ENCODE measurements around a stretch of chr18.

GRCh38 chr18:75070470-75071671 lies 138.1 kb downstream of the PTGR3 start:
- PRO-cap, 3 experiments = peak in 2 of 3 experiments; most common plus-strand start chr18:75071024 (in 2); most common minus-strand start chr18:75070842 (in 2)
- RAMPAGE, long total RNA = no peak
- RRBS, 2 experiments = no CpG with 5 or more reads among the region's 36 CpGs

DNA sequence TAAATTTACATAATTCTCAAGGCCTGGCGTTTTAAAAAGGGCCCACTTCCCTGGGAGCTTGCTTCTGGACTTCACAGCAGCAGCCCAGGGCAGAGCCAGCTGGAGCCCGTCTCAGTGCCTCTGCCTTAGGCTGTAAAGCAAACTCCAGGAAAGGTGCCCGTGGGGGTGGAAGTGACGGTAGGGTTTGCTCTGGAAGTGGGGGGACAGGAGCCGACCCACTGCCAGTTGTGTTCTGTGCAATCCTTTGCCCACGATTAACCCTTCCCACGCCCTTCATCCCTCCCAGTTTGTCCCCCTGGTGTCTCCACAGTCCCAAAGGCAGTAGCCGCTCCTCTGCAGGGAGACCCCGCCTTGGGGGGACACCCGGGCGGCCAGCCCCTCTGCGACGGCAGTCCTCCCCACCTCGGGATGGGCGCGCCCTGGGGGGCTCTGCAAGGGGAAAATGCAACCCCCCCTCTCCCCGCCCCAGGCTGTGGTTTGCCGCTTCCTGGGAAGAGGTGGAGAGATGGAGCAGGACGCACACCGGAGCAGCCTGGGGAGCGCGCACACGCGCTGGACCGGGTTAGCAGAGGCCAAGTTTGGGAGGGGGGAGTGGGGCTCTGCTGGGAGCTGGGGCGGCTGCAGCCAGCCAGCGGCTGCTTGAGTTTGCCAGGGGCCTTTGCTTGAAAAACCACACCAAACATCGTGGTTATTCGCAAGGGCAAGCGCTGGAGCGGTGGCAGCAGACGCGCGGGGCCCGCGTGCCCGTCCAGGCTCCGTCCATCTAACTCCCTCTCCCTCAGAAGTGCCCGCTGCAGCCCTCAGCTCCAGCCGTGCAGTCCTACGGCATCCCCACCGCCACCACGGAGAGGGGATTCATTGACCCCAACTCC lies 4.9 kb downstream of the PTGR3 start:
- PRO-cap, 3 experiments = peak in 1 of 3 experiments; most common minus-strand start position 122 of the sequence (in 1)
- RAMPAGE, long total RNA = no peak
- RRBS, 2 experiments = 12% methylated on average over 5 of the region's 43 CpGs; no CpG with 5 or more reads in 1 of the 2 experiments

DNA sequence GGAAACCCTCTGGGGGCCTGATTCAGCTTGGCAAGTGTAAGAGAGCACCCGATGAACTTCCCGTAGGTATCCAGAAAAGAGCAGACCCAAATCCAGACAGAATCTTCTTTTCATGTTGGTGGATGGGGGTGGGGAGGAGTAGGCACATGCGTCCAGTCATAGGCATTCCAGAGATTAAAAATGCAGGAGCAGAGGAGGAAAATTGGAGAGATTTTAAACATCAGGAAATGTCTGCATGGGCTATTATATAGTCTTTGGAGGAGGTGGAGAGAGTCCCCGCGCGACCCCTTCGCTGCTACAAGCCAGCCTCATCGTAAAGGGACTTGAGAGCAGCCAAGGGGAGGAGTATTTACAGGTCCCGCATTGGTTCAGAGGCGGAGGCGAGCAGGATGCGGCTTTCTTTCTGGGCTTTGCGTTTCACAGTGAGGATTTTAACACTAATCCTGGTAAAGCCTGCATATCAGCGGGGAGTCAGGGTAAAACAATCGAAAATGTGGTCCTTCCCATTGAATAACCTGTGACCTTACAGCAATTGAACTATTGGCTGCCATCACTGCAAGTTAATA lies 20.2 kb downstream of the SMIM21 start:
- PRO-cap, 3 experiments = no peak in any of the 3 experiments
- RAMPAGE, long total RNA = no peak
- RRBS, 2 experiments = no CpG with 5 or more reads among the region's 15 CpGs

DNA sequence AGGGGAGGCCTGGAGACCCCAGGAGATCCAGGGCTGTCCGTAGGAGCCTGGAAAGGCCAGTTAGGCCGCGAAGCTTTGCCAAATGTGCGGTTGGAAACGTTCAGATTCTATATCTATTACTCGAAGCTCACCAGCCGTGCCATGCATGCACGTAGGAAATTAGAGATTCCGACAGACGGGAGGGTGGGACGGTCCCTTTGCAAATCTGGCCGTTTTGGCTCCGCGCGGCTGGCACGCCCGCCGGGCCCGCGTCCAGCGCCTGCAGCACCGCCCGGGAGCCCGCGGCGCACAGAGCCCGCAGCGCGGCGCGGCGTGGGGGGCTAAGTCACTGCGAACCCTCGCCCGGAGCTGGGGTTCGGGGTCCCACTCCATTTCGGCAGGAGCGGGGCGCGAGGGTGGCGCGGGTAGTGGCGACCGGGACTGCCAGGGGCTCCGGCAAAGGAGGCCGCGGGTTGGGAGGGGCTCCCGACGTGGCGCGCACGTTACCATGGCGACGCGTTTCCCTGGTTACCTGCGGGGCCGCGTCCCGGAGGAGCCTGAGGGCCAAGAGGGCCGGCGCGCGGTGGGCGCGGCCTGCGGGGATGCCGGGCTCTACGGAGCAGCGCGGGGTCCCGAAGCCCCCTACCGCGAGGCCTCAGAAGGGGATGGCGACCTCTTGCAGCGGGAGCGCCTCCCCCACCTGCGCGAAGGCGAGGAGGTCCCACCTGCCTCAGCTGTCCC lies 488.7 kb upstream of the SMIM21 start:
- PRO-cap, 3 experiments = no peak in any of the 3 experiments
- RAMPAGE, long total RNA = no peak
- RRBS, 2 experiments = 2% methylated on average over 31 of the region's 79 CpGs

DNA sequence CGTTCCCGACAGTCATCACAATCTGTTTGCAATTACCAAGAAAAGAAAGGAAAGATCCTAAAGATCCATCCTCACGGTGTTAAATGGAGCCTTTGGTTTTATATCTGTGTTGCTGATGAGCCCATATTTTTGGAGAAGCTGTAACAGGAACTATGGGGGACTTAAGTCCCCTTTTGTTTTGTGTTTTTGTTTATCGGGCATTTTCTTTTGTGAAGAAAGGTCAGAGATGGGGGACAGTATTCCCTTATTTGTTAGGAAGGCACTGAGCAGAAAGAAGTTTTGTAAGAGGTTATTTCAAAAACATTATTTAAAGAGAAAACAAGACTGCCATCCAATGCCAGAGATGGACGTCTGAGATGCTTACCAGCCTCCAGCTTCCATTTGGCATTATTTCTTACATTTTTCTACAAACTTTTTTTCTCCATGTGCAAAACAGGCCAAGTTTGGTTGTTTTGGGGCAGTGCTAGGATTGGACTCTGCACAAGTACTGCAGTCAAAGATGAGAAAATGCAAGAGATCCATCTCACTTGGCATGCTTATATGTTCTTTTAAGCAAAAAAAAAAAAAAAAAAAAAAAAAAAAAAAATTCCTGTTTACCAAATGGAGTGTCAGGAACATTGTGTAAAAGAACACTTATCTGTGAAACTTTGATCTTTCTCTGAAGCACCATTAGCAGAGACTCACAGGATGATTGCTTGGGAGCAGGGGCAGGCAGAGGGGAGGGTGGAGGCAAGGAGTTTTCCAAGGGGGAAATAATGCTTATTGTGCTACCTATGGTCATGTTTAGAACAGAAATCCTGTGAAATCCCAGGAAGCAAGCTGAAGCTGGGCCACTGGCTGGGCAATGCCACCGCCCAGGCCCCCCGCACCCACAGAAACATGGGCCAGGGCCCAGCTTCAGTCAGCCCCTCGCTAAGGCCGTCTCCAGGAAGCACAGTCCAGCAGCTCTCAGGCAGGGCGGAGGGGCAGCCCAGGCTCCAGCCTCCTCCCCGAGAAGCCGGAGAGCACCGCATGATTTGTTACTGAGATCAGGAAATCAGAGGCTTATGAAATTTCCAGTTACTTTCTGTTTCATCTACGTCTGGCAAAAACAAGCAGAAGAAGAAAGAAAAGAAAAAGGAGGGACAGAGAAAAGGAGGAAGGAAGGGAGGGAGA lies 229.6 kb downstream of the ZNF516 start:
- PRO-cap, 3 experiments = no peak in any of the 3 experiments
- RAMPAGE, long total RNA = no peak
- RRBS, 2 experiments = no CpG with 5 or more reads among the region's 14 CpGs

DNA sequence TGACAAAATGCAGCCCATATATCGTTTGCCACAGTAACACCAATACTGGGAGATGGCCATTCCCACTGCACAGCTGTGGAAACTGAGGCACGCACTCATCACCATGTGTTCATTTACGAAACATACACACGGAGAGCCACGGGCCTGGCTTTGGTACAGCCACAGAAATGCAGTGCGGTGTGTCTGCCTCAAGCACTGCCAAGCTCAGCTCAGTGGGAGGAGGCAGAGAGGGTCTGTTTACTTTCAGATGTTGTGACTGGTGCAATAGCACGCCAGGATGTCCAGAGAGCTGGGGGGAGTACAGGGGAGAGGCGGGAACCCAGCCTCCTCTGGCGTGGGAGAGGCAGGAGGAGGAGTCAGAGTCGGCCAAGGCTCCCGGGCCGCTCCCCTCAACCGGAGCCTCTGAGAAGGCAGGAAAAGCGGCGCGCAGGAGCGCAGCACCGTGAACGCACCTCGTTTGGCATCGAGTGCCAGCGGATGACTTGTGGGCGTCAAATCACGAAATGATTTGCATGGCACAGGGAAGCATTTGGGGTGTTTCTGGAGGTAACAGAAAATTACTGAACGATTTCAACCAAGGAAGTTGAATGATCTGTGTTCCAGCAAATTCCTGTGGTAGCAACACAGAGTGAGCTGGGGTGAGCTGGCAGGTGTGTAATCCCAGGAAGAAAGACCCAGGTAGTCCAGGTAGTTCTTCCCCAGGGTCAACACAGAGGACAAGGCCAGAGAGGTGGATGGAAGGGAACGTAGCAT lies 143.0 kb downstream of the ZNF516 start:
- PRO-cap, 3 experiments = no peak in any of the 3 experiments
- RAMPAGE, long total RNA = no peak
- RRBS, 2 experiments = no CpG with 5 or more reads among the region's 26 CpGs

DNA sequence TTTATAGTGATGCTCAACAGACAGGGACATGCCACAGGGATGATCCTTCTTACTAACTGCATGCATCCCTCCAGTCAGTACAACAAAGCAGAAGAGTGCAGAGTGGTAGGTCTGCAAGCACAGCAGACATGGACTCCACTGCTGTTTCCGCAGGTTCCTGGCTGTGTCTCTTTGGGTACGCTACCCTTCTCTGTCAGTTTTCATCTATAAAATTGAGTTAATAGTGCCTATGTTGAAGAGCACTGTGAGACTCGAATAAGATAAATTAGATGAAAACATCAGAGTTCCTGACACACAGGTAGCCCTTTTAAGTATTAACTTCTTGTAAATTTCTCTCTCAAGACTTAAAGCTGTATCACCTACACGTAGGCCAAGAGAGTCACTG lies 141.2 kb downstream of the ZNF516 start:
- PRO-cap, 3 experiments = no peak in any of the 3 experiments
- RAMPAGE, long total RNA = no peak
- RRBS, 2 experiments = no CpG with 5 or more reads among the region's 4 CpGs

GRCh38 chr18:76361139-76362464 lies 133.4 kb downstream of the ZNF516 start:
- PRO-cap, 3 experiments = no peak in any of the 3 experiments
- RAMPAGE, long total RNA = no peak
- RRBS, 2 experiments = no CpG with 5 or more reads among the region's 34 CpGs

- PRO-cap, 3 experiments = no peak in any of the 3 experiments
- RAMPAGE, long total RNA = no peak
- RRBS, 2 experiments = no CpG with 5 or more reads among the region's 20 CpGs
Observed at GRCh38 chr18:76478978-76480112, 15.7 kb downstream of the ZNF516 start.

GRCh38 chr18:76496584-76496893 lies 1.5 kb upstream of the ZNF516 start:
- PRO-cap, 3 experiments = no peak in any of the 3 experiments
- RAMPAGE, long total RNA = no peak
- RRBS, 2 experiments = no CpG with 5 or more reads among the region's 13 CpGs

DNA sequence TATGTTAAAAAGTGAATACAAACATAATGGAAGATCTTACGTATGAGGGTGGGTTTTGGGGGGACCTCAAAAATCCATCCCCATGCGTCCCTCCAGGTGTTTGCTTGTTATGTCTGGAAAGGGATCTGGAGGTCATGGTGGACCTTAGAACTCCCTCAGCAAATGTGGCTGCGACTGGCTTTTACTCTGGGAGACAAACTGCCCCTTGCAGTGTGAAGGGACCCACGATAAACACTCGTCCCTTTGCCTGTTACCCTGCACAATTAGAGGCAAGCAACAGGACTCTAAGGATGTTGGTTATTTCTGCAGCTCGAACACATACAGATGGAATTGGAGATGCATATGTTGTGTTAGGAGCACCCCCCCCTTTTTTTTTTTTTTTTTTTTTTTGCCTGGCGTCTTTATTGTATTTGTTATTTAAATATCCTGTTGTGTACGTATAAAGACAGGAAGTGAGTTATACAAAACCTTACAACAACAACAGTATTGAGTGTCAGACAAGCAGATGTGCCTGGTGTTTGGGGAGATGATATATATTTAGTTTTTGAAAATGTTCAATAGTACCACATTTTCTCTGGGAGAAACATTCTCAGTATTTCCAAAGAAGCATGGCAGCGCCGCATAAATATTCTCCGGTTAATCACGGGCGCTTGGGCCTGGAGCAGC lies 23.0 kb upstream of the ZNF516 start:
- PRO-cap, 3 experiments = no peak in any of the 3 experiments
- RAMPAGE, long total RNA = no peak
- RRBS, 2 experiments = no CpG with 5 or more reads among the region's 13 CpGs

DNA sequence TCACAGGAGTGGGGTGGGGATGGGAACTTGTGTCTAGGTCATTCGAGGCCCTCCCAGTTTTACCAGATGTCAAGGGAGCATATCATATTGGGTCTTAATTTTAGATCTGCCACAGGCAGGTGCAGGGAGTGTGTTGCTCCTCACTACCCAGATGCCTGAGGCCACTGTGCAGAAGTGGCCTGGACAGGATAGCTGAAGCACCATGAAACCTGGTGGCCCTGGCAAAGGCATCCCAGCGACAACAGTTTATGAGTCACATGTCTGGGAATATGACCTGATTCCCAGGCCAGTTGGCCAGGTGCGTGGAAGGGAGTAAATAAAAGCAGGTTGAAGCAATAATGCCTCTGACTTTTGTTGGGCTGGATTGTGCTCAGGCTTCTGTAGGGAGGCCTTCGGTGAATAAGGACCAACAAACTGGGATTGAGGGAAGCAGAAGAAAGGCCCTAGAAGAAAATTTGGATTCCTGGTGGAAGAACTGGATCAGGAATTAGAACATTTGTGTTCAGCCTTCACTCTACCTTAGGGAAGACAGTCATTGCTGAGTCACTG lies 78.3 kb upstream of the ZNF516 start:
- PRO-cap, 3 experiments = no peak in any of the 3 experiments
- RAMPAGE, long total RNA = no peak
- RRBS, 2 experiments = no CpG with 5 or more reads among the region's 4 CpGs

- PRO-cap, 3 experiments = no peak in any of the 3 experiments
- RAMPAGE, long total RNA = no peak
- RRBS, 2 experiments = 18 to 66% methylated on average over 1 to 3 of the region's 15 CpGs
Observed at GRCh38 chr18:76610763-76611501, 115.9 kb upstream of the ZNF516 start.

GRCh38 chr18:76678363-76678644 lies 144.1 kb upstream of the ZNF236 start:
- PRO-cap, 3 experiments = no peak in any of the 3 experiments
- RAMPAGE, long total RNA = no peak
- RRBS, 2 experiments = no CpG with 5 or more reads among the region's 8 CpGs

GRCh38 chr18:76756671-76757362 lies 65.5 kb upstream of the ZNF236 start:
- PRO-cap, 3 experiments = no peak in any of the 3 experiments
- RAMPAGE, long total RNA = no peak
- RRBS, 2 experiments = no CpG with 5 or more reads among the region's 19 CpGs

GRCh38 chr18:76757377-76757771 lies 65.0 kb upstream of the ZNF236 start:
- PRO-cap, 3 experiments = no peak in any of the 3 experiments
- RAMPAGE, long total RNA = no peak
- RRBS, 2 experiments = no CpG with 5 or more reads among the region's 15 CpGs

GRCh38 chr18:76862451-76863120 lies 40.2 kb downstream of the ZNF236 start:
- PRO-cap, 3 experiments = no peak in any of the 3 experiments
- RAMPAGE, long total RNA = no peak
- RRBS, 2 experiments = 92 to 94% methylated on average over 2 of the region's 6 CpGs

DNA sequence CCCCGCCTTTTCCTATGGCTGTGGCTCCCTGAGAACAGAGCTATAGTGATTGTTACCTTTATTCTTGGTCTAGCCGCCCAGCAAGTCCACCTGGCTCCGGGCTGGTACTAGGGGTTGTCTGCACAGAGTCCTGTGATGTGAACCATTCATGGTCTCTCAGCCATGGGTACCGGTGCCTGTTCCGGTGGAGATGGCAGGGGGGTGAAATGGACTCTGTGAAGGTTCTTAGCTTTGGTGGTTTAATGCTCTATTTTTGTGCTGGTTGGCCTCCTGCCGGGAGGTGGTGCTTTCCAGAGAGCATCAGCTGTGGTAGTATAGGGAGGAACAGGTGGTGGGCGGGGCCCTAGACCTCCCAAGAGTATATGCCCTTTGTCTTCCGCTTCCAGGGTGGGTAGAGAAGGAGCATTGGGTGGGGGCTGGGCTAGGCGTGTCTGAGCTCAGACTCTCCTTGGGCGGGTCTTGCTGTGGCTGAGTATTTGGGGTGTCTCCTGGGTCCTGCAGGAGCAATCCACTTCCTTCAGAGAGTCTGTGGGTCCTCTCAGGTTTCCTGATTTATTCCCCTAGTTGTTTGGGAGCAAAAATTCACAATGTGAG lies 143.3 kb downstream of the ZNF236 start:
- PRO-cap, 3 experiments = no peak in any of the 3 experiments
- RAMPAGE, long total RNA = no peak
- RRBS, 2 experiments = 50 to 51% methylated on average over 1 of the region's 10 CpGs

DNA sequence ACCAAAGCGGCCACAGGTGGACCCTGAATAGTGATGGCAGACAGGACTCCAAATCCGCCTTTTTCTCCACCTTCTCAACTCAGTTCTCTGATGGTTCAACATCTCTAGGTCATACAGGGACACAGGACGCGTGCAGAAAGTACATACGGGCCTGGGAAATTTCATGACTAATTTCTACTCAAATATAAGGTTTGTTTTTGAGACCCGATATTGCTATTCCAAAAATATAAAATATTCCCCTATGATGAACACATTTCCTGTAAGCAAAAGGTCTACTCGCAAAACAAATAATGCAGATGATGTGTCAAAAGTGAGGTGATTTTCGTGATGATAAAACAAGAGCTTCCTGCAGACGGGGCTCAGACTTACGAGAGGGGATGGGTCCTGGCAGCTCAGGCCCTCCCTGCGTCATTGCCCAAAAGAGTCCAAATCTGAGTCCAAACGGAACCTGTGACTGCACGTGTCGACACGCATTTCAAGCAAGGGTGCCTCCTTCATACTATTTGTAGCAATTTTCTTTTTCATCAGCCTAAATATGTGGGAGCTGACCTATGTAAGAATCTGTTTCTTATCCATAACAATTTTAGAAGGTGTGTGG lies 62.7 kb downstream of the MBP start:
- PRO-cap, 3 experiments = no peak in any of the 3 experiments
- RAMPAGE, long total RNA = no peak
- RRBS, 2 experiments = no CpG with 5 or more reads among the region's 15 CpGs

- PRO-cap, 3 experiments = peak in 1 of 3 experiments; most common minus-strand start chr18:77107354 (in 1)
- RAMPAGE, long total RNA = no peak
- RRBS, 2 experiments = no CpG with 5 or more reads among the region's 6 CpGs
Observed at GRCh38 chr18:77107213-77107735, 25.3 kb downstream of the MBP start.

All from skeletal muscle tissue (tissue), 7 donors.